ENCODE measurements around a stretch of chr2.

DNA sequence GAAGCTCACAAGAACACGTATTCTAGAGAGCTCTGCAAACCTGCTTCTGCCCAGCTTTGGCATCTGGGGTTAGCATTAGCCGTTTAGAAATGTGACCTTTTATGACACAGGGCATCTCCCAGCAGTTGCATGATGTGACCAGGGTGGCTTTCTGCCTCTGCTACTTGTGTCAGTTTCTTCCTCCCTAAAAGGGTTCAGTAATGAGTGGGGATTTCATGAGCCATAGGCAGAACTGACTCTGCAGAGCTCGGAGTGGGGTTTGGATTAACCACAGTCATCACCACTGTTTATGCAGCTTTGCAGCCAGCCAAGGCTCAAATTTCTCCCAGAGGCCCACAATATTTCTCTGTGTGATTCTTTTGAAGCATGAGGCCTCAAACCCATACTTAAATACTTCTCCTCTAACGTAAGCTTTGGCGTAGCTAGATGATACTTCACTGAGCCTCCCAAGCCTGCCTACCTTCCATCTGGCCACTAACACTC lies 11.2 kb upstream of the LAPTM4A start:
- PRO-cap = no peak

GRCh38 chr2:20121942-20122642 lies 70.7 kb upstream of the LAPTM4A start:
- PRO-cap = no peak

DNA sequence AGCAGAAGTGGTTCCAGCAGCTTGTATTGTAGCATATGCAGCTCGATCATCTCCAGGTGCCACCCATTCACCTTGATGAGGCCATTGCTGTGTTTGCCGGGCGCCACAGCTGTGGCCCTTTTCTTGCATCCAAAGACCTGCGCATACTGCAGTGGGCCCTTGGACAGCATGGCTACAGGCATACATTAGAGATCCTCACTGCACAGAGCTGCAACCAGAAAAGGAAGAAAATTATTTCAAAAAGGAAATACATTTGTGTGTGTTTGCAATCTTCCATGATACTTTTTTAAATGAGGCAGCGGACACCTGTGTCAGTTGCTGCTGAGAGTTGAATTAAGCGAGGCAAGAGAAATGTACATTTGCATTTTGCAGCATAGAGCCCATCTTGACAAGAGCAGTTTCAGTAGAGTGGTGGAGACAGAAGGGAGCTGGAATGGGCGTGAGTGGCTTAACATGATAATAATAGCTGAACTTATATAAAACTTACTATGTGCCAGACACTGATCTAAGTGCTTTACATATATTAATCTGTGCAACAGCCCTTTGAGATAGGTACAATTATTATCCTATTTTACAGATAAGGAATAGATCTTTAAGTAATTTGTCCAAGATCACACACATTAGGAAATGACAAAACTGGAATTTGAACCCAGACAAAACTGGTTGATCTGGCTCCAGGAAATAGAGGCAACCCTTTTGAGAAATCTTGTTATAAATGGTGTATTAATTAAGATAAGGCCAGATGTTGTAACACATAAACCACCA lies 68.9 kb downstream of the SDC1 start:
- PRO-cap = no peak

DNA sequence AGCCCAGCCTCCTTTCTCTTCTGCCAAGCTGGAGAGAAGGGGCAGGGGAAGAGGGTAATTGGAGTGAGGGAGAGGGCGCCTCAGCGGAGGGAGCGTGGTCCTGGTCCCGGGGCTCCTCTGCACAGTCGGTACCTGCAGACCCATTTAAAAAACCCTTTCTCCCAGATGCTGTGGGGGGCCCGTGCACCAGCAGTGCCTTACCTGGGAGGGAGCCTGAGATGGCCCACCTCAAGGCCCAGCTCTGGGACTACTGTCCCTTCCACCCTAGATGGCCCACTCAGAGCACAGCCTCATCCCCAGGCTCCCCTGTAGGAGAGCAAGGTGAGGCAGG lies 26.5 kb downstream of the SDC1 start:
- PRO-cap = no peak

- PRO-cap = no peak
Observed at GRCh38 chr2:20209114-20209817, 15.7 kb downstream of the SDC1 start.

GRCh38 chr2:20213511-20214546 lies 11.1 kb downstream of the SDC1 start:
- PRO-cap = no peak

DNA sequence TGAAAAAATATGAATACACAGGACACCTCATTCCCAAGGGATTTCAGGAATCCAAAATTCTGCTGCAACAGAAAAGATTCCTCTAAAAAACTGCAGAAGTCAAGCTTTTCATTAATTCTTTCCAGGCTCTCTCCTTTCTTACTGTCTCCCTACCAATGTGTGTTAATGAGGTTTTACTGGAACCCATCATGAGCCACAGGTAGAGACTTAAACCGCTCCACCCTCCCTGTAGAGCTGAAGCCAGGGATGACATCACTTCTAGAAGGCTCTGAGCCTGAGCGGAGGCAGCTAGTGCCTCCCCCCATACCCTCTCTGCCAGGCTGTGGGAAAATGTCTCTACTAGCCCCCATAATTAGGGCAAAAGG lies 3.3 kb downstream of the SDC1 start:
- PRO-cap = no peak

DNA sequence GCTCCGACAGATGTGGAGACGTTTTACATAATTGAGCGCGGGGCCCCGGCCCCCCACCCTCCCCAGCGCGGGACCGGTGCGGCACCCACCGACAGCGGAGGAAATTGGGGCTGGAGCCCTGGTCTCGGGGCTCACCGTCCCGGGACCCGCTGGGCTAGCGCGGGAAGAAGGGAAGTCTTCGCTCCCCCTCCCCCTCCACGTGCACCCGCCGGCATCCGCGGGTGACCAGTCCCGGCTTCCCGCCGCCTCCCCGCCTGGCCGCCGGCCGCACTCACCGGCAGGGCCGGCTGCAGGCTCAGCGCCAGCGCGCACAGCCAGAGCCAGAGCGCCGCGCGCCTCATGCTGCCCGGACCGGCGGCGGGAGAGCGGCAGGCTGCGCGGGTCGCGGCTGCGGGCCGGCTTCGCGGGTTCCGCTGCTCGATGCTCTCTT lies 388 bp downstream of the SDC1 start:
- PRO-cap = bidirectional peak, plus-strand start at position 323 of the sequence, minus-strand start at position 106 of the sequence

DNA sequence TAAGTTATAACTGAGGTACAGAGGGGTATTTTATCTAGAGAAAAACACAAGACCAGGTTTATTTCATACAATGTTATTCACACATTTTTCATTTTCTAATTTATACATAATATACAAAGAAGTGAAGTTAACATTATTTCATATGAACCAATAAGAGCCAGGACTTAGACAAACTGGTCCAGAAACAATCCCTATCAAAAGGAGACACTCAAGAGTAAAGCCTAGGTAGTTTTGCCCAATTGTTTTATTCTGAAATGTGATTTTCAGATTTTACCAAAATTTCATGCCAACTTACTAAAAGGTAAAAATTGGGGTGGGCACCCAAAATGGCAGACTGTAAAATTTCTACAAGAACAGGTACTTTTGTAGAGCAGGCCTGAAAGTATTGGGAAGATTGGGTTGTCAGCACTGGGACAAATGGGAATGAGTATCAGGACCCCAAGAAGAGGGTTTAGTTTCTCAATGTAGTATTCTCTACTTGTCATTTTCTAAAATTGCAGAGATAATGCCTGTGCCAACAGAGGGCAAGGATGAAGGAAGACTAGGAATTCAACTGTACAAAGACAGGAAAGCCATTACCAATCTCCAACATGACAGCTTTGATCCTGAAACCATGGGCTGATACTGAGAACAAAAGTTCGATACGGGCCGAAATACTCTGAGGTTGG lies 23.9 kb upstream of the SDC1 start:
- PRO-cap = no peak

DNA sequence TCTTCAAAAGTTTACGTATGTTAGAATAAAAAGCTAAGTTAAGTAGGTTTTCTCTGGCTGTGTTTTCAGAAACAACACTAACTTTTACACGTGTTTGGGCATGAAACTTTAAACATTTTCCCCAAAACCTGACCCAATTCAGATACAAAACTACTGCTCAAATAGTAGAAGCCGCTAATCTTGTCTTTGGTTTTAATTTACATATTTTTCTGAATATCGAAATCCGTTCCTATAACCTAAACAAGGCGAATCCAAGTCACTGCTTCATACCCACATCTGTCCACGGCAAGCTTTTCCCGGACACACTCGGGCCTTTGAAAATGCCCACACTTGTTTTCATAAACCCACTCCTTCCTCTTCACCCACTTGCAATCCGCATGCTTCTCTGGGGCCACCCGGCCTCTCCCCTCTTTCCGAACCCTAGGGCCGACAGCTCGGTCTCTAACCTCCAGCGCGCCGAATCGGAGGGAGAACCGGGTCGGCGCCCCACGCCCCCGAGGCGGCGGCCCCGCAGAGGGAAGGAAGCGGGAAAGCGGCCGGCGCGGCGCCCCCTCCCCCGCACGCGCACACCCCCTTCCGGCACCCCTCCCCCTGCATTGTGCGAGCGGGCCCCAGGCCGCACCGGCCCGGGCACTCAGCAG lies 685 bp downstream of the PUM2 start:
- PRO-cap = bidirectional peak, plus-strand start at position 596 of the sequence, minus-strand start at position 516 of the sequence

GRCh38 chr2:20428289-20428743 lies 18.6 kb upstream of the RHOB start:
- PRO-cap = no peak

DNA sequence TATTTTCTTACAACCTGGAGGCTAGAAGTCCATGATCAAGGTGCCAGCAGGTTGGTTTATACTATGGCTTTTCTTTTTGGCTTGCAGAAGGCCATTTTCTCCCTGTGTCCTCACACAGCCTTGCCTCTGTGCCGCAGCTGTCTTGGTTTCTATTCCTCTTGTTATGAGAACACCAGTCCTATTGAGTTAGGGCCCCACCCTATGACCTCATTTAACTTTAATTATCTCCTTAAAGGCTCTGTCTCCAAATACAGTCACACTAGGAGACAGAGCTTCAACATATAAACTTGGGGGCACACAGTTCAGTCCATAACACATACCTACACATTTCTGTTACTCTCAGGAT lies 17.4 kb upstream of the RHOB start:
- PRO-cap = no peak

DNA sequence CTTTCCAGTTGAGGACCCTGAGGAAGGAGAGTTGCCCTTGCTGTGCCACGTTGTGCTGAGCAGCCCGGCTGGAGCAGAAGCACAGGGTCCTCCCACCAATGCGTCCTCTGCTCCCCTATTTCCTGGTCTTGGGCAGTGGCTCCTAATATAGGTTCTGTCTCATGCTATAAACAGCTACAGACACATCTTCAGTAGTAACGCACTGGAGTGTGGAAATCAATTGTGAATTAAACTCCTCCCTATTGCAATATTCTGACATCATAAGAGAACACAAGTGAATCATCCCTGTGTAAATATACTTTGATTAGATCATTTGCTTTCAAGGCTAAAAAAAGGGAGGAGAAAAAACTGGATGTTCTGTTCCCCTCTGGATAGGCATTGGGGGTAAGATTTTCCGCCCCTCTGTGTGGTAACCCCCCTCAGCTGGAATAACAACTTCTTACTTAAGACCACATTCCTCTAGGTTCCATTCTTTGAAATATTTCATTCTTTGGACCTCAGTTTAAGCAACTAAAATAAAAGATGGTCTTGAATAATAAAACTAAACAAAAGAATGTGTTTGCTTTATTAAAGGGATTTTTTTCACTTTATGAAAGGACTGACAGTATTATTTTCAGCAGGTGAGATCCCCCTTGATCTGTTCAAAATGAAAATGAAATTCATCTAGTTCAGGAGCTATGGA lies 8.3 kb upstream of the RHOB start:
- PRO-cap = bidirectional peak, plus-strand start at position 355 of the sequence, minus-strand start at position 117 of the sequence

GRCh38 chr2:20445162-20445869 lies 1.6 kb upstream of the RHOB start:
- PRO-cap = no peak

GRCh38 chr2:20446028-20446592 lies 764 bp upstream of the RHOB start:
- PRO-cap = no peak

DNA sequence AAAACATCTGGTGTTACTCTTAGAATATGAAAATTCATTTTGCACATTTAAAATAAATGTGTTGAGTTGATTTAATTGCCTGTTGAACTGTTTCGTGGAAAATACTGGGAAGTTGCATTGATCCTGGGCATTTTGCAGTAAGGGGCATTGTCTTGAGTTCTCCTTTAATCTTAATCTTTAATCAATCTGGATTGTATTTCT lies 4.2 kb downstream of the RHOB start:
- PRO-cap = no peak

DNA sequence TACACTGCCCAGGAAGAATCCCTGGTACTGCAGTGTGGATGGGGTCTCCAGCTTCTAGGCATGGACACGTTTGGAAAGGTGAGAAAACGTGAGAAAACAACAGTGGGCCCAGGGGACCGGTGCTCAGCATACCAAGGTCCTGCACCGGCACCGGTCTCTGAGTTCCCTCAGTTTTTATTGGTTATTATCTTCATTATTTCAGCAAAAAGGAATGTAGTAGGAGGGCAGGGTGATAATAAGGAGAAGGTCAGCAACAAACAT lies 54.2 kb downstream of the RHOB start:
- PRO-cap = bidirectional peak, plus-strand start outside the sequence, minus-strand start at position 159 of the sequence

- PRO-cap = no peak
Observed at GRCh38 chr2:20524455-20525212, 77.8 kb downstream of the RHOB start.

DNA sequence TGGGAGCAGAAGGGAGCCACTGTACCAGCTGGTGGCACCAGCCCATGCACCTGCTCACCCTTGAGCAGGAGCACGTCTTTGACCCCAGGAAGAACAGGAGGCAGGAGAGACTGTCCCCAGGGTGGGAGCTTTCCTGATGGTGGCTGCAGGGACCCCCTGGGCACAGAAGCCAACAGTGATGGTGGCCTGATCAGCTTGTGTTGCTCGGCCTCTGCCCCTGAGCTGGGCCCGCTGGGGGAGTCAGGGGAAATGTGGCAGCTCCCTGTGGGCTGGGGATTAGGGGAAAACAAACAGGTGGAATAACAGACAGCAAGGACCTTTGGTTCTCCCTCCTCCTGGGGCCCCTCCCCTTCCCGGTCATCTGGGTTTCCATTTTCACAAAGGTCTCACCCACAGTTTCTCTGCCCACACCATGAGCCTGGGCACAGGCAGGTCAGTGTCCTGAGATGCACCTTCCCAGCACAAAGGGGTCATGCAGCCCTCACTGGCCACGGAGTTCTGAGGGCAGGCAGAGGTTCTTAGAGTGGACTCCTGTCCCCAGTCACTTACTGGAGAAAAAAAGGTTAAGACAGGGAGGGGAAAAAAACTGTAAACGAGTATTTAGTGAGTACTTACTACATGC lies 91.8 kb downstream of the RHOB start:
- PRO-cap = no peak

DNA sequence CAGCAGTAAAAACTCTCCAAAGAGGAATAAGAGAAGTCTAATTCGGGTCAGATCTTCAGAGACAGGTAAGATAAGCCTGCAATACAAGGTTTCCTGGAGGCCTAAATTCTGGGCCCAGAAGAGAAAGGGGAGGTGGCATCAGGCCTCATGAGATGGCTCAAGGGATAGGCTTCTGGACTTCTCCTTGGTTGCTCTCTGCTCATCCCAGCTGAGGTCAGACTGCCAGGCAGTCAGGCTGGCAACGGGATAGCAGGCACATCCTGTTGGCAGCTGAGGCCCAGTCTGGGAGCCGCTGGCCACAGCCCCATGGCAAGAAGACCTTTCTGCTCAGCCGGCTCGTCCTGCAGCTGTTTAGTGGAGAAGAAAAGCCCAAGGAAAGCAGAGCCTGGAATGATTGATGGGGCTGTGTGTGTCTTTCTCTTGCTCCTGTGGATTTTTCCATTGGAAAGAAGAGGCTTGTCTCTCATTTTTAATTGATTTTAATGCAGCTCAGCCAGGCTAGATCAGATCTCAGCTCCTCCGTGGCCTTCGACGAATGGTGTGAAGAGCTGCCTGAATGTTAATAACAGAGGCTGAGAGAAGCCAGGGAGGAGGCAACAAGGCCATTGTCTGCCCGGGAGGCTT lies 99.6 kb downstream of the HS1BP3 start:
- PRO-cap = no peak